Daoy (cell line): ENCODE measurements around the genes DRC7 and MMP15.

DNA sequence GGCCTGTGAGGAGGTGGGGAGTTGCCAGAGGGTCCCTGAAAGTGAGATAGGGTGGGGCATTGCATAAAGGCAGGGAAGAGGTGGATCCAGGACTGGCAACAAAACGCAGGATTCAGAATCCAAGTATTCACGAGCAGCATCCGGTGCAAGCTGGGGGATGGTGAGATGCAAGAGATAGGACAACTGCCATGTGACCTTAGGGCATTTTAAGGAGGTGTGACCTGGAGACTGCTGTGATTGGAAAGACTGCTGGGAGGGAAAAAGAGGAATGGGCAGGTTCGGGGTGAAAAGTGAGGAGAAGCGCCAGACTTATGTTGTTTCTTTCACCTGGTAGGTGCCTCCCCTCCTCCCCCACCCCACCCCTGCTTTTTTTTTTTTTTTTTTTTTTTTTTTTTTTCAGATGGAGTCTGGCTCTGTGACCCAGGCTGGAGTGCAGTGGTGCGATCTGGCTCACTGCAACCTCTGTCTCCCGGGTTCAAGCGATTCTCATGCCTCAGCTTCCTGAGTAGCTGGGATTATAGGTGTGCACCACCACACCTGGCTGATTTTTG is 13.5 kb downstream of the CCL17 start:
- RAMPAGE, long total RNA = no peak

DNA sequence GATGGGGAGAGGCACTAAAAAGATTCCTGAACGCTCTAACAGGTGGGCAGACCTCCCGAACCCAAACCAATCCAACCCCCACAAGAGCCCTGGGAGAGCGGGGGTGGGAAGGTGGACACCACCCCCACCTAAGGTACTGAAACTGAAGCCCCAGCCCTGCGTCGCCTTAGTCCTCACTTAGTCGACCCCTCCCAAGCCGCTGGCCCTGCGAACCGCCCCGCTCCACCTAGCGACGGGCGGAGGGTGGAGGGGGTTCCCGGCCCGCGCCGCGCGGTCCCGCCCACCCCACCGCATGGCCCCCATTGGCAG is 639 bp downstream of the CCDC102A start:
- RAMPAGE, long total RNA = no peak

- RAMPAGE, long total RNA = no peak
Observed at GRCh38 chr16:57536087-57536236, 409 bp downstream of the CCDC102A start.

DNA sequence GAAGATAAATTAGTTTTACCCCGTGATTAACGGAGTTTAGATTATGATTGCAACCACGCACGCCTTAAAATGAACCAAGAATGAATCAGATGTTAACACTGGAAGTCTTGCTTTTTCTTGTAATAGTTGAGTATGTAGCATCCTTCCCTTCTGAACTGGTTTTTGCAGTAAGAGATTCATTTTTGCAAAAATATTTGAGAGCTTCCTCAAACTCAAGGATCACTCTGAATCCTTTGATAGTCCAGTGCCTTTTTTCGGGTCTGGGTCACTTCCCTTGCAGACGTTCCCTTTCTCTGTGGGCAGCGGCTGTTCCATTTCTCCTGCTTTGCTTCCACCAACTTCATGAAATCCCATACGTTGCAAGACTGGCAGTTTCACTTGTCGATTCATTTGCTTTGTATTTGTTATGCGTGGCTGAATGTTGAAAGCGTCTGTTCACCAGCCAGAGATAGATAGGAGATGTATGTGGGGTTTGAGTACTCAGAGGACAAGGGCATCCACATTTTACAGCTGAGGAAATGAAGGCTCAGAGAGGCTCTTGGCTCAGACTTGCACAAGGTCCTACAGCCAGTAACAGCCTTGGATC is 1.1 kb upstream of the CCDC102A start:
- RAMPAGE, long total RNA = no peak

- RAMPAGE, long total RNA = no peak
Observed at GRCh38 chr16:57577708-57578300, 35.4 kb downstream of the ADGRG5 start.

- RAMPAGE, long total RNA = no peak
Observed at GRCh38 chr16:57630415-57631394, 2.3 kb downstream of the ADGRG1 start.

- RAMPAGE, long total RNA = no peak
Observed at GRCh38 chr16:57653856-57654637, 14.1 kb upstream of the ADGRG3 start.

- RAMPAGE, long total RNA = no peak
Observed at GRCh38 chr16:57694185-57695459, at the start of gene DRC7. TSS of gene DRC7 (plus strand) at chr16:57694806.

DNA sequence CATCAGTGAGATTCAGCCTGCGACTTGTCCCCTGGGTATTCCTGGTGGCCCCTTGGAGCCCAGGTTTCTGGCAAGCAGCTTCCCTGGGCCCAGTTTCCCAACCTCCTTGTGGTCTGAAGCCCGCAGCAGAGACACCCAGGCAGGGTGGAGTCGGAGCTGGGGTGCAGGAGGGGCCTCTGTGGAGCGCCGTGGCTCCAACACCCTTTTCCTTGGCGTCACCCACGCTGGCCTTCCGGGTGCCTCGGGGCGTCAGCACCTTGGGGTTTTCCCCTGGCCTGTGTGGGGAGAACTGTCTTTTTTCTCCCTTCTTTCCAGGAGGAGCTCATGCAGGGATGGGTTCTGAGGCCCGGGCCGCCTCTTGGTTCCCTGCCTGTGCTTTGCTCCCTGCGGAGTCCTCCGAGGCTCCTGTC is 4.7 kb downstream of the KATNB1 start:
- RAMPAGE, long total RNA = no peak

DNA sequence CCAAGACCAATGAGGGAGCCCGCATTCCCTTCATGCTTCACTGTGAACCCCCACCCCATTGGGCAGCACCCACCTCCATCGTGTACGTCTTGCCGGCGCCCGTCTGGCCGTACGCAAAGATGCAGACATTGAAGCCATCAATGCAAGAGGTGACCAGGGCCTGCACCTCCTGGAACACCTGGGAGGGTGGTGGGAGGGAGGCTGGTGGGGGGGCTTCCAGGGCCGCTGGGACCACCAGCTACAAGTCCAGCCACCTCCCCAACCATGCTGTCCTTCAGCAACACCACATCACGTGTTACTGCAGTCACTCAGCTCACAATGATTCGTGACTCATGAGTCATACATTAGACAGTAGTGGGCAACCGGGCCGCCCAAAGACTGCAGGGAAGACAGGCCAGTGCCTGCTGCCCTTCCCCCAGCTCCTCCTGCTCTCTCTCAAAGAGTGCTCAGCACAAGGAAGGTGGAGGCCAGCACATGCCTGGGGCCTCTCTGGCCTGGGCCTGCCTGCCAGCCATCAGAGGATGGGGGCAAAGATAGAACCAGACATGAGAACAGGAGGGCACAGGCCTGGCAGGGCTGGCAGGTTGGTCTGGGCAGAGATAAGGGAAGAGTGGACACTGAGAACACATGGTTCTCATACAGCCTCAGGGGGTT is 28.6 kb downstream of the KATNB1 start:
- RAMPAGE, long total RNA = no peak

DNA sequence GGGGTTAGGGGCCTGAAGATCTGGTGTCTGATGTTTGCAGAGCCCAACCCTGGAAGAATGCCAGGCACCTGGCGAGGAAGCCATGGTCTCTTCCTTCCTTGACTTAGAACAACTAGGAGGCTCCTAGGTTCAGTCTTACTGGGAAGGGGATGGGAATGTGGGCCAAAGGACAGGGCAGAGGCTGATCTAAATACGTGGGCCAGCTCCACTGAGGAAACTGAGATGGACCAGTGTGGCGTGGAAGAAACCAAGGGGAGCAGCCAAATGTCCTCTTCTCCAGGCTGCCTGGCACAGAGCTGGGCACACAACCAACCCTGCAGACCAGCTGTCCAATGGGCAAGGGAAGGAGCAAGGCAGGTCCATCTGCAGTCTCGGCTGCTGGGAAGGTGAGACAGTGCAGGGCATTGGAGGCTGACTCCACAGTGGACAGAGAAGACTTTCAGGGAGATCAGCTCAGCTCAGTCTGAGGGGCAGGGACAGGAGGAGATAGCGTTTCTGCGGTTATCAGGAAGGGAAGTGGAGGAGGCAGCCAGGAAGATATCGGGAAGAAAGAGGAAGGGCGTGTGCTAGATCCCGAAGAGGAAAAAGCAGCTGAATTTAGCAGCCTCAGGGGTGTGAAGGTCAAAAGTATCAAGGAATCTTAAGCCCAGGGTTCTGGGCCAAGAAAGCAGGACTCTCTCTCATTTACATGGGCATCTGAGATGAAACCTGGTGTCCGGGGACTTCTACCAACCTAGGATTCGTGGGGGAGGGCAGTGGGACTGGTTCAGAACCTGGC is 2.0 kb downstream of the KIFC3 start:
- RAMPAGE, long total RNA = no peak

GRCh38 chr16:57834884-57835382 is 32.6 kb upstream of the KIFC3 start:
- RAMPAGE, long total RNA = no peak

DNA sequence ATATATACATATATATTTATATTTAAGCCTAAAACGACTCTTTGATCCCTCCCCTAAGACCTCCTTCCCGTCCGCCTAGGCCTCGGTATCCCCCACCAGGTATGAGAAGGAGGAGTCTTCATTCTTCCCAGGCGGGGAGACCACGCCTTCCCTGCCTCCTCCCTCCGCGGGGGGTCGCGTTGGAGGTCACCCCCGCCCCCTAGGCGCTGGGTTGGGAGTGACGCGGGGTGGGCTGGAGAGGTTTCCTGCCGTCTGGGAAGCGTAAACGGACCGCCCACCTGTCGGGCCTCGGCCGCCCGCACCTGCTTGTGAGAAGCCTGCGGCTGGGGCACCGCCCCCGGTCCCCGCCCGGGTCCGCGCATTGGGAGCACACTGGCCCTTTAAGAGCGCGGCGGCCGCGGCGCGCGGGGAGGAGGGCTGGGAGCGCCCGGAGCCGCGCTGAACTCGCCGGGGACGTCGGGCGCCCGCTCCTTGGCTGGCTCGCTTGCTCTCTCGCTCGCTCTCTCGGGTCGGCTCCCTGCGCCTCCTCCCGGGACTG is at the start of gene MMP15:
Gene MMP15 (plus strand): TSS at position 410 of the 538 bp plus-strand sequence.
- RAMPAGE, long total RNA = no peak

DNA sequence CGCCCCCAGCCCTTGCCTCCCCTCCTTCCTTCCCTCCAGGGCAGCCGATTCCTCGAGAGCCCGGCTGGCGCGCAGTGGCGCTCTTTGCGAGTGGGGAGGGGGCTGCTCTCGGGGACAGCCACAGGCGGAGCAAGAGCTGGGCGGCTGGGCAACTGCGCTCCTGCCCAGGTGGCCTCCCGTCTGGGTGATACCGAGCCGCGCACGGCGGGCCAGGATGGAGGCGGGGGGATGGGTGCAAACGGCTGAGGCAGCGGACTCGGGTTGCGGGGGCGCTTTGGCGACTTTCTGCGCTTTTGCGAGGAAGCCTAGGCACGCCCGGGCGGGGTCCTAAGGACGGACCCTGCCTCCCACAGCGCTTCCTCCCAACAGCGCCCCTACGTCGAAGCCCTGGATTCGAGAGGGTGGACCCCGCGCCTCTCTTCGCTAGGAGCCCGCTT is 1.3 kb downstream of the MMP15 start:
- RAMPAGE, long total RNA = no peak

DNA sequence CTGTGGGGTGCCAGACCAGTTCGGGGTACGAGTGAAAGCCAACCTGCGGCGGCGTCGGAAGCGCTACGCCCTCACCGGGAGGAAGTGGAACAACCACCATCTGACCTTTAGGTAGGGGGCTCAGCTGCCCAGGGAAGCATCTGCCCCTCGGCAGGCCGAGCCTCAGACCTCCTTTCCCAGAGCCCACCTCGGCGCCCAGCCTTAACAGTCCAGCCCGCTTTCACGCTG is 12.6 kb downstream of the MMP15 start:
- RAMPAGE, long total RNA = no peak

DNA sequence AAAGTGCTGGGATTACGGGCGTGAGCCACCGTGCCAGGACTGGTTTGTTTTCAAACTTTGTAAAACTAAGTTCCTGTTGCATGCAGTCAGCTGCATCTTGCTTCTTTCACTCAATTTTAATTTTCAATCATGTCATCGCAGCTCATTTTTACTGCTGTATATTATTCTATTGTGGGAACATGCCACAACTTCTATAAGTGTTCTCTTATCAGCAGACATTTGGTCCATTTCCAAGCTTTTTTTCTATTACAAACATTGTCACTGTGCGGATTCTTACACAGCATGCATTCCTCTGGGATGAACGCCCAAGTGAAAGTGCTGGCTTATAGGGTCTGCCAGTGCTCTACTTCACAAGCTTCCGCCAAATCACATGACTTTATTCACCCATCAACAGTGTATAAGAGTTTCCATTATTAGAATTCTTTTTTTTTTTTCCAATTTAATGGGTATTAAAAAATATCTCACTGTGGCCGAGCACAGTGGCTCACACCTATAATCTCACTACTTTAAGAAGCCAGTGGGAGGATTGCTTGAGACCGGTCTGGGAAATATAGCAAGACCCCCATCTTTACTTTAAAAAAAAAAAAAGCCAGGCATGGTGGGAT is 22.8 kb downstream of the GINS3 start:
- RAMPAGE, long total RNA = no peak

DNA sequence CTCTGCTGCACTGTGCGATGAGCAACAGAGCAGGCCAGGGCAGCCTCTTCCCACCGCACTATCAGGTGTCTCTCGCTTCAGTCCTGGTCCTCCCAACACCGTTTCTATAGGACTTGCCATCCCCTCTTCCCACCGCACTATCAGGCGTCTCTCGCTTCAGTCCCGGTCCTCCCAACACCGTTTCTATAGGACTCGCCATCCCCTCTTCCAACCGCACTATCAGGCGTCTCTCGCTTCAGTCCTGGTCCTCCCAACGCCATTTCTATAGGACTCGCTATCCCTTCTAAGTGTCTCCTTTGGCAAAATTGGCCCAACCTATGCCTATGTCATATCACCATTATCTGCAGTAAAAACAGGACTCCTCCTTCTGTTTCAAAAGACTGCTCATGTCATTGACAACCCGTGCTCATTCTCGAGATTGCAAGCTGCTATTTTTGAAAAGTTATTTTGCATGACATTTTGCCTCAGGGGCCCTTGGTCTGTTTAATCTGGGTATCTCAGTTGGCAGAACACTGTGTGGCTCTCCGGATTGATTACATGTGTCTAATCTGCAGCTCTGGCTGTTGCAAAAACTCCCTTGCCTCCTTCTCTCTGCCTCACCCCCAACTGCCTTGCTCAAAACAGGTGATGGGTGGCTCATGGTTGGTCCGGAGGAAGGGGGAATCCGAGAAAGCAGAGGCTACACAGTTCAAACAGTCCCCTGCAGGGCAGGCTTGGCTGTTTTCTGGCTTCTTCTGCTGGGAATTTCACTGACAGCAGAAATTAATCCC is 25.2 kb downstream of the GINS3 start:
- RAMPAGE, long total RNA = no peak

- RAMPAGE, long total RNA = no peak
Observed at GRCh38 chr16:58451325-58451605, 48.7 kb upstream of the NDRG4 start.

DNA sequence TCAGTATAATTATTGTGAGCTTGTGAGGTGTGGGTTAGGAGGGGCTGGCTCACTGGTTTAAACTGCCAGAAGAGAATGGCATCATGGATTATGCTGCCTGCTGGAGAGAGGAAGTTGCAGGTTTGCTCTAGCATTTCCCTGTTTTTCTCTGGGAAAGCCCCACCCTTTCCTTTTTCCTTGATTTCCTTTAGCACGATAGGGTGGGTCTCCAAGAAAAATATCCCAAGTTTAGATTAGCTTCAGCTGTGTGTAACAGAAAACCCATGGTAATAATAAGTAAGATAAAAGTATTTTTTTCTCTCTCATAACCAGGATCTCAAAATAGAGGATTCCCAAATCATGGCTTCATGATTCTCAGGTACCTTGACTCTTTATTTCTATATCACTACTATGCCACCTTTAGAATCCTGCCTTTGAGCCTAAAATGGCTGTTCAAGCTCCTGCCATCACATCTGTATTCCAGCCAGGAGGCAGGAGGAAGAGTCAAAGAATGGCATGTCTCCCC is 24.6 kb upstream of the NDRG4 start:
- RAMPAGE, long total RNA = no peak

GRCh38 chr16:58792086-58792651 is 58.1 kb upstream of the GOT2 start:
- RAMPAGE, long total RNA = no peak